ENCODE measurements around a stretch of chr16.

- PRO-cap, 3 experiments: no peak in any of the 3 experiments
- RAMPAGE, long total RNA, 2 experiments: no peak in any of the 2 experiments
- RRBS: 62% methylated on average over 4 of the region's 11 CpGs
These were observed 22.4 kb downstream of the SLC7A5 start for GRCh38 chr16:87846909-87847325.

GRCh38 chr16:87855449-87856702 lies 13.4 kb downstream of the SLC7A5 start:
- PRO-cap, 3 experiments: peak in 3 of 3 experiments; most common plus-strand start chr16:87856442 (in 3); most common minus-strand start chr16:87856329 (in 1)
- RAMPAGE, long total RNA, 2 experiments: no peak in any of the 2 experiments
- RRBS: 69% methylated on average over 7 of the region's 37 CpGs

DNA sequence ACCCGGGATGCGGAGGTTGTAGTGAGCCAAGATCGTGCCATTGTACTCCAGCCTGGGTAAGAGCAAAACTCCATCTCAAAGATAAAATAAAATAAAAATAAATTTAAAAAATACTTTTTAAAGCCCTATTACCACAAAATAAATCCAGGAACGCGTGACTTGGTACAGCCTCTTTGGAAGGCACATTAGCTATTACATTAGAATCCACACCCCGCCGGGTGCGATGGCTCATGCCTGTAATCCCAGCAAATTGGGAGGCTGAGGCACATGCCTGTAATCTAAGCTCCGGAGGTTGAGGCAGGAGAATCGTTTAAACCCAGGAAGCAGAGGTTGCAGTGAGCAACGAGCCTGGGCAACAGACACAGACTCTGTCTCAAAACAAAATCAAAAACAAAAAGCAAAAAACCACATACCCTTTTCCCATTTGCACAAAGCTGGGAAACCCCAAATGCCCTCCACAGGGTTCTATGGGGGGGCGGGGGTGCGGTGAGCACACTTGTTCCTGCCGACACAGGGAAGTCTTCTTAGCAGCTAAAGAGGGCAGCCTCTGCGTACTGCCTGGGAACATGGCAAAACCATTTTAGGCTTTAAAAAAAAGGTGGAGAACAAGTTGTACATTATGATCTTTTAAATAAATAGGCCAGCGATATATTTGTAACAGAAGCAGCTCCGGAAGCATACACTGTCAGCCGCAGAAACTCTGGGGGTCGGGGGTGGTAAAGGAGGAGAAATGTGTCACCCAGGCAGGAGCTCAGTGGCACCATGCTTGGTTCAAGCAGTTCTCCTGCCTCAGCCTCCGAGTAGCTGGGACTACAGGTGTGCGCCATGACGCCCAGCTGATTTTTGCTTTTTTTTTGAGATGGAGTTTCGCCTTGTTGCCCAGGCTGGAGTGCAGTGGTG lies 3.4 kb downstream of the SLC7A5 start:
- PRO-cap, 3 experiments: peak in 2 of 3 experiments; most common plus-strand start position 660 of the sequence (in 2)
- RAMPAGE, long total RNA, 2 experiments: no peak in any of the 2 experiments
- RRBS: 82% methylated on average over 1 of the region's 23 CpGs

GRCh38 chr16:87897479-87898132 lies 28.3 kb upstream of the SLC7A5 start:
- PRO-cap, 3 experiments: no peak in any of the 3 experiments
- RAMPAGE, long total RNA, 2 experiments: no peak in any of the 2 experiments
- RRBS: no CpG with 5 or more reads among the region's 15 CpGs

GRCh38 chr16:87926282-87926786 lies 10.0 kb downstream of the CA5A start:
- PRO-cap, 3 experiments: no peak in any of the 3 experiments
- RAMPAGE, long total RNA, 2 experiments: no peak in any of the 2 experiments
- RRBS: no CpG with 5 or more reads among the region's 20 CpGs

DNA sequence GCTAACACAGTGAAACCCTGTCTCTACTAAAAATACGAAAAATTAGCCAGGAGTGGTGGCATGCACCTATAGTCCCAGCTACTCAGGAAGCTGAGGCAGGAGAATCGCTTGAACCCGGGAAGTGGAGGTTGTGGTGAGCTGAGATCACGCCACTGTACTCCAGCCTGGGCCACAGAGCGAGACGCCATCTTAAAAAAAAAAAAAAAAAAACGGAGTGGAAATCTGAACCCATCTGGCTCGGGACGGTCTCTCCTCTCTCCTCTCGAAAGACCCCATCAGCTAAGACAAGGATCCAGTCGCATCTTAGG lies 394 bp downstream of the CA5A start:
- PRO-cap, 3 experiments: no peak in any of the 3 experiments
- RAMPAGE, long total RNA, 2 experiments: no peak in any of the 2 experiments
- RRBS: no CpG with 5 or more reads among the region's 11 CpGs

- PRO-cap, 3 experiments: no peak in any of the 3 experiments
- RAMPAGE, long total RNA, 2 experiments: no peak in any of the 2 experiments
- RRBS: no CpG with 5 or more reads among the region's 18 CpGs
These were observed 1.5 kb downstream of the BANP start for GRCh38 chr16:87952745-87953204.

GRCh38 chr16:87953892-87955166 lies 3.1 kb downstream of the BANP start:
- PRO-cap, 3 experiments: peak in 3 of 3 experiments; most common plus-strand start chr16:87954134 (in 3); most common minus-strand start chr16:87954080 (in 3)
- RAMPAGE, long total RNA, 2 experiments: no peak in any of the 2 experiments
- RRBS: no CpG with 5 or more reads among the region's 34 CpGs

GRCh38 chr16:87982783-87983266 lies 31.6 kb downstream of the BANP start:
- PRO-cap, 3 experiments: no peak in any of the 3 experiments
- RAMPAGE, long total RNA, 2 experiments: no peak in any of the 2 experiments
- RRBS: no CpG with 5 or more reads among the region's 15 CpGs

GRCh38 chr16:88100615-88101517 lies 149.6 kb downstream of the BANP start:
- PRO-cap, 3 experiments: no peak in any of the 3 experiments
- RAMPAGE, long total RNA, 2 experiments: no peak in any of the 2 experiments
- RRBS: 61% methylated on average over 10 of the region's 45 CpGs

- PRO-cap, 3 experiments: no peak in any of the 3 experiments
- RAMPAGE, long total RNA, 2 experiments: no peak in any of the 2 experiments
- RRBS: no CpG with 5 or more reads among the region's 27 CpGs
These were observed 158.8 kb upstream of the ZNF469 start for GRCh38 chr16:88223904-88224503.

DNA sequence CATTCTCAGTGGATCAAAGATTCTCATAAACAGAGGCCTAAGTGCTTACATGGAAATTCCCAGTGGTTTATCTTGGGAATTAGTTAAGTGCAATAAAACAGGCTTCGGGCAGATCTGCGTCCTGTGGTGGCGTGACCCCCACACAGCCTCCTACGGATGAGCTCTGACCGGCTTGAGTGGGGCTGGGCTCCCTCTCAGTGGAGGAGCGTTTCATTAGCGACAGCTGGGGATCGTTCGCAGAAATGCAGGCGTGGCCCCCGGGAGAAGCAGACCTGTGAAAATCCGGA lies 120.1 kb upstream of the ZNF469 start:
- PRO-cap, 3 experiments: no peak in any of the 3 experiments
- RAMPAGE, long total RNA, 2 experiments: no peak in any of the 2 experiments
- RRBS: 63% methylated on average over 2 of the region's 12 CpGs

- PRO-cap, 3 experiments: no peak in any of the 3 experiments
- RAMPAGE, long total RNA, 2 experiments: no peak in any of the 2 experiments
- RRBS: no CpG with 5 or more reads among the region's 8 CpGs
These were observed 114.7 kb upstream of the ZNF469 start for GRCh38 chr16:88268054-88268479.

- PRO-cap, 3 experiments: peak in 3 of 3 experiments; most common plus-strand start chr16:88456224 (in 2); most common minus-strand start chr16:88456117 (in 3)
- RAMPAGE, long total RNA, 2 experiments: no peak in any of the 2 experiments
- RRBS: 1% methylated on average over 25 of the region's 40 CpGs
These were observed 3.1 kb downstream of the ZFPM1 start for GRCh38 chr16:88455891-88456790.

- PRO-cap, 3 experiments: peak in 2 of 3 experiments; most common plus-strand start chr16:88469036 (in 1); most common minus-strand start chr16:88468639 (in 2)
- RAMPAGE, long total RNA, 2 experiments: no peak in any of the 2 experiments
- RRBS: 61% methylated on average over 12 of the region's 39 CpGs
These were observed 15.5 kb downstream of the ZFPM1 start for GRCh38 chr16:88468195-88469369.

GRCh38 chr16:88470674-88471044 lies 17.6 kb downstream of the ZFPM1 start:
- PRO-cap, 3 experiments: no peak in any of the 3 experiments
- RAMPAGE, long total RNA, 2 experiments: no peak in any of the 2 experiments
- RRBS: 94% methylated on average over 3 of the region's 25 CpGs

DNA sequence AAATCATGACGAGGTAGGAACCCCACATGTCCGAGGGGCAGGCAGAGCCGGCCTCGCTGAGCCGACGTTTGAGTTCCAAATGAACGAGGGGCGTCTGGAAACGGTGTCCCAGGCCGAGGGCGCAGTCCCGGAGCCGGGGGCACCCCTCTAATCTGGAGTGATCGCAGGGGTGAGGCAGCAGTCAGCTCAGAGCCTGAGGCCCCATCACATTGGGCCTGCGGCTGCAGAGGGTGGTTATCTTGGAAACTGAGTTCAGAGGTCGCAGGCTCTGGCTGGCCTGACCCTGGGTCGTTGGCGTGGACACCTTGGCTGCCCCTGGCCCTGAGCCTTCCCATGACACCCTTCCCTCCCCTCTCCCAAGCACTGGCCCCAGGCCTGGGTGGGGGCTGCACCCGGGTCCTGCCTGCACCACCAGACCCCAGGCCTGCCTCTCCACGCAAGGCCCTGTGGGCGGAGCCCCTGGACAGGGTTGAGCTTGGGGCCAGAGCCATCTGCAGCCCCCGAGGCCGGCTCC lies 45.5 kb downstream of the ZFPM1 start:
- PRO-cap, 3 experiments: no peak in any of the 3 experiments
- RAMPAGE, long total RNA, 2 experiments: no peak in any of the 2 experiments
- RRBS: 85% methylated on average over 11 of the region's 23 CpGs

GRCh38 chr16:88599652-88600613 lies 29.7 kb downstream of the ZC3H18 start:
- PRO-cap, 3 experiments: no peak in any of the 3 experiments
- RAMPAGE, long total RNA, 2 experiments: no peak in any of the 2 experiments
- RRBS: no CpG with 5 or more reads among the region's 33 CpGs

GRCh38 chr16:88631218-88631971 lies 7.0 kb upstream of the IL17C start:
- PRO-cap, 3 experiments: no peak in any of the 3 experiments
- RAMPAGE, long total RNA, 2 experiments: no peak in any of the 2 experiments
- RRBS: 93% methylated on average over 7 of the region's 27 CpGs

- PRO-cap, 3 experiments: no peak in any of the 3 experiments
- RAMPAGE, long total RNA, 2 experiments: no peak in any of the 2 experiments
- RRBS: no CpG with 5 or more reads among the region's 11 CpGs
These were observed 705 bp downstream of the CYBA start for GRCh38 chr16:88650140-88650556.